Camera-type eye (tissue), 1 donor: ENCODE measurements around the genes USP38, GYPB, MMAA and C4orf51.

- RAMPAGE, long total RNA = no peak
Observed at GRCh38 chr4:141231135-141231755, 10.6 kb downstream of the ZNF330 start.

- RAMPAGE, long total RNA = no peak
Observed at GRCh38 chr4:141349954-141350752, 129.5 kb downstream of the ZNF330 start.

- RAMPAGE, long total RNA = no peak
Observed at GRCh38 chr4:141643329-141644014, 7.1 kb downstream of the IL15 start.

DNA sequence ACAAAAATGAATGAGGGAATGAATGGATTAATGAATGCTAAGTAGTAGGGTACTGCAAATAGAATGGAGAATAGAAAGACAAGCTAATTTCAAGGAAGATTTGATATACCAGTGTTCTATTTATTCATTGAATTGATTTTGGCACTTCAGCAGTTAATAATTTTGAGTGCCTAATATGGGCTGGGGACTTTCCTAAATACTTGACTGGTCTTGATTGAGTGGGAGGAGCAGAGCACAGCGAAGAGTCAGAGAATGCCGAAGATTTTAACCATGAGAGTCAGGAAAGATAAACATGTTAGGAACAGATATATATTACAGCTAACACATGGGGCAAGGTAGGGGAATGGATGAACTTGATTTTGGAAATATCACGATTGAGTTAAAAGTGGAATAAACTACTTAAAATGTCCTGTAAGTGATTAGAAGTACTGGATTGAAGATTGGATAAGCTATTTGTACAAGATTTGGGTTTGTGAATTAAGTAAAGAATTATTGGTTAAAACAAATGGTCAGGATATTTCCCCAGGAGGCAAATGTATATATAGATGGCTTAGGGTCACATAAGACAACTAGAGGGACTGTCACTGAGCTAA, 10.7 kb downstream of the IL15 start:
- RAMPAGE, long total RNA = no peak

DNA sequence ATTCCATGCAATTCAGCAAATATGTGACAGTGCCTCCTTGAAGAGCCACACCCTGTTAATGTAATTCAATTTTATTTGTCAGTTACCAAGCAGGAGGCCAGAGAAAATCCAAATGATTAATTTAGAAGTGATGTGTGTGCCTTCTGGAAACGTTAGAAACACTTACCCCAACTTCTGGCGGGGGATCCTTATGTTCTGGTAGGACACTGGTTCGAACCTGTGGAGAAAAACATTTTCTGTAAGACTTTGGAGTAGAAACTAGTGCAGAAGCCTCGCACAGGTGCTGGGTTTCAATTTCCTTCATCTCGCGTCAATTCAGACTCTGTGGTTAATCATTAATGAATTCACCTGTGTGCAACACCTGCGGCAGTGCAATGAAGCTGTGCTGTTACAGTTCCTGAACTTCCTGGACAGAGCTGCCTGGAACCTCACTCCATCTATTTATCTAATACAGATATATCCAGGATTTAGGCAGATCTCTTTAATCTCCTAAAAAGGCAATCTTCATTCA, 531.5 kb downstream of the INPP4B start:
- RAMPAGE, long total RNA = no peak

DNA sequence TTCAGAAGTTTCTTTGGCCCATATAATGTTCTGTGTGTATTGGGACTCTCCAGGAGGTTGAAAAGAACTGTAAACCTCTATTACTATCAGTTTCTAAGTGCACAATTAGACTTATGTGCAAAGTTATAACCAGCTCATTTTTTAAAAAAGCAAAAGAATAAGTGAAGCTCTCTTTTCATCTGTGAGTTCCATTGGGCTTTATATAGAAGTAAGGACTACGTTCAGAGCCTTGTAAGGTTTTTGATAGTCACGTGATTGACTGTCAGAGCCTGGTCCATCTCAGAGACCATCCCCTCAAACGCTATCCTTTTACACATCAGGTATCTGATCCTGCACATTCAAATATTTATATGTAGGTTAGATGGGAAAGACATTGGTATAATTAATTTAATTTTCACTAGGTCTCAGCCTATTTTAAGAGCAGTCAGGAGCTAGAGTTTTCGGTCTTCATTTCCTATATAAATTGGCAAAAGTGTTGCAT, 279.3 kb downstream of the INPP4B start:
- RAMPAGE, long total RNA = no peak

DNA sequence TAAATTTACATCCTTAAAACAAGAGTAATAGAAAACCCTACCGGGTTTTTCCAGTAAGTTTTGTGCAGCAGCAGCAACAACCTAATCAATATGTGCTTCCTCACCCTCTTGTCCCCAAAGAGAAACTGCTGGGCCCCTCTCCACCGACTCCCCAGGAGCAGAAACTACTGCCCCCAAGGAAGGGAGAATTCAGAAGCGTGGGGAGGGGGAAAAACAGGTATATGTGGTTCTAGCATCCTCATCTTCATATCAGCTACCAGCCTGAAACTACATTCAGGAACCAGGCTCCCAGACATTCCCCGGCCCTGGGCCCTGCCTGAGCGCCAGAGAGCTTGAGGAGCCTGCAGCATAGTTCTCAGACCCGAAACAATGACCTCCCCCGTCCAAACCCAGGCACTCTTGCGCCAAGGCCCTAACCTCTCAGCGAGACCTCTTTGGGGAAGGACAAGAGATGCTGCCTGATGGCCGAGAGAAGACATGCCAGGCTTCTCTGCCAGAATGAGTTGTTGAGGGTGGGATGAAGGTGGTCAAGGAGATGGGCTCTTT, 941 bp downstream of the INPP4B start:
- RAMPAGE, long total RNA = no peak

DNA sequence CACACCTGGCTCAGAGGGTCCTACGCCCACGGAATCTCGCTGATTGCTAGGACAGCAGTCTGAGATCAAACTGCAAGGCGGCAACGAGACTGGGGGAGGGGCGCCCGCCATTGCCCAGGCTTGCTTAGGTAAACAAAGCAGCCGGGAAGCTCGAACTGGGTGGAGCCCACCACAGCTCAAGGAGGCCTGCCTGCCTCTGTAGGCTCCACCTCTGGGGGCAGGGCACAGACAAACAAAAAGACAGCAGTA, 84.2 kb upstream of the USP38 start:
- RAMPAGE, long total RNA = no peak

DNA sequence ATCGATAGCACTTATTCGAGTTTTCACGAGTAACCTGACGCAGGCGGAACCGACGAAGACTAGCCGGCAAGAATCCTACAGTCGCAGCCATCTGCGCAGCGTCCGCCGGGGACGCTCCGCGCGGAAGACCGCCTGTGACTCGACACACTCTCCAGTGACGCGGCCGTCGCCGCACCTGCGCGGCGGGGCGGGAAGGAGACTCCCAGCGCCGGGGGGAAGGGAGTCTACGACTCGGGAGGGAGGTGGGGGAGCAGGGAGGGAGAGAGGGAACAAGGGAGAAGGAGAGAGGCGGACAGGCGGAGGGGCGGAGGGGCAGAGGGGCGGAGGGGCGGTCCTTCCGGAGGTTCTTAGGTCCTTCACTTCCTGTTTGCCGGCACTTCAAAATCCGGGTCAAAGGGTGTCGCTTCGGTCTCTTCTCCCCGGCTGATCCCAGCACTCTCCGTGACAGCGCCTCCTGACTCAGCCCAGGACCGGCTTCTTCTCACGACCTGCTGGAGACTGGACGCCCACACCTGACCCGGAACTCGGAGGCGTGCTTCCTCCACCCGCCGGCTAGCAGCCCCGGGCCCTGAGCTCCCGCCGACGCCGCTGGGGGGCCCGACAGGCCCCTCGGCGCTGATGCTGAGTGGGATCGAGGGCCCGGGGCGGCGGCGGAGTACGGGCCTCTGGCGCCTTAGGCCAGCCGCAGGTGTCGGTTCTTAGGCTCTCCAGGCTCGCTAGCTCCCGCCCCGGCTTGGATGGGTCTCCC, at the start of gene USP38:
TSS of gene USP38 (plus strand) at position 376 of the 748 bp plus-strand sequence.
- RAMPAGE, long total RNA = no peak

DNA sequence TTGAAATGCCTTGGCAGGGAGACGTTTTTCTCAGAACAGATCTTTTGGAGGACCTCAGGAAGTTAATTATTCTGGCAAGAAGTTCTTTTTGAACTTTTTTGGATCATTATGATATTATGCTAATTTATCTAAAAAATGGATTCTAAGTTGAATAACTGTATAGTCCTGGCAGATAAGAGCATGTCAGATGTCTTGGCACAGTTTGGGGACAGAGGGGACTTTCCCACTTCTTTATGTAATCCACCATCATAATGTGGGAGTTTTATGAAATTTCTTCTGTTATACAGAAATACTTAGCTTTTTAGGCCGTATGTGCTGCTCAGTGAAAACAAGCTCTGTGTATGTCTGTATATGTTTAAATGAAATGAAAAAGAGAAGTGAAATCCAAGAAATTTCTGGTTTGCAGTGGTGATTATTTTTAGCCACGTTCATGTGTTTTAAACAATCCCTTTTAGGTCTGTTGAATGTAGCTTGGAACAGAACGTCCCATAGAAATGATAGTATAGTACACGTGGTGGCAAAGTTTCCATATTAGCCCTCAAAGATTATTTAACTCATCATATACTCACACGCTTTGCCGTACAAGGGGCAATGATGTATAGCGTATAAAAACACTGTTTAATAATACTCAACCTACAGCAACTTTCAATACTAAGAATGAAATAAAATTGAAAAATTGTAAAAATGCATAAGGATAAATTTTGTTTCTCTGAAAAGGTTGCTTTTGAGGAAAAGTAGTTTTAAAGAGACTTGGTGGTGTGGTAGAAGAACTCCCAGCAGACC, 41.0 kb downstream of the GAB1 start:
- RAMPAGE, long total RNA = no peak

DNA sequence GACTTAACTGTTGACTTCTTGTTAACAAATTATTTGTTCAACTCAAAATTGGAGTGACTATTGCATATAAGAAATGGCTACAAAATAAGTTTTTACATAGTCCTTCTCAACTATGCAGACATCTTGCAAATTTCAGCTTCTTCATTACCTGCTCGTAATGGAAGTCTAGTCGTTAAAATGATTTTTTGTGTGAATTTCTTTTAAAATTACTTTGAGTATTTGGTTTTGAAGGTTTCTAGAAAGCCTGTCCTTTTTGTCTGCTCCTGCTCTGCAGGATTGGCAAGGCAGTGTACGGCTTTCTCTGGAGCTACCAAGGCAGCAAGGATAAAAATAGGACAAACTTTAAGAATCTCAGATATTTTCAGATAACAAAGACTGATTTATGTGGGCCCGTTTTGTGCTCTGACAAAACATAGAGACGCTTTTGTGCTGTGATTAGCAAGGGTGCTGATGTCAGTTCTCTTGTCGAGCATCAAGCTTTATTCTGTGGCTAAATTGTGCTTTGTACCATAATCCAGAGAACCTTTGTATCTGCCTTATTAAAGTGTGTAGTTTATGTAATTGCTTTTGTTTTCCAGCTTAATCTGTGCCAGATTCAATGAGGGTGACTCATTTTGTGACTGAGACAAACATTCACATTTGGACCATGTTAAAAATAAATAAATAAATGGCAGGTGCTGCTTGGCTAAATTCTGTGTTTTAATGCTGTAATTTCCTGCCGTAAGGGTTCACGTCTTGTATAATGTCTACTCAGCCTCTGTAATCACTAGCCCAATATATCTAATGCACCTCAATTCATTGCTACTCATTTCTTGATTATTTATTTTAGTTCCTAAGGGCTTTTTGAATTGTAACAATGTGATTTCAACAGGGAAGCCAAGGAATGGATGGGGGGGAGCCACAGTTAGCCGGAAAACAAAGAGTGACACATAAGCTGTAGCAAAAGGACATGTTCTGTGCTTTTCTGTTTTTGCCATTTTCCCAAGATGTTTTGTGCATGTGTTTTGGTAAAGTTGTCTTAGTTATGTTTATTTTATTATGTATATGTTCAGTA, 74.9 kb downstream of the GAB1 start:
- RAMPAGE, long total RNA = no peak

DNA sequence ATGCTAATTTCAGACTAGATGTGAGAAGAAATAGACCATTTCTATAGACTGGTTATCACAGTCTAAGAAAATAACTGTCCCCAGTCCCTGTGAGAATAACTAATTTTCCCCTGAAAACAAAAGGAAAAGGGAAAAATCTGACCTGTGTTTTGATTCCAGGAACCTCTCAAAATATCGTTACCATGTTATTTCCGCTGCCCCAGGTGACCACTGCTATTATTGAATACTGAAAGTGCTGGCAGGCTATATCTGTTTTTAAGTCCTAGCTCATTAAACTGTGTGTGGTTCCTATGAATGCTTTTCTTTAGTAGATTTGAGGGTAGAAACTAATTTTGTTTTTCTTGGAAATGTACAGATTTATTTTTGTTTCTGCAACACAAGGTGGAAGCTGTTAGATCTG, 83.6 kb downstream of the GAB1 start:
- RAMPAGE, long total RNA = no peak

DNA sequence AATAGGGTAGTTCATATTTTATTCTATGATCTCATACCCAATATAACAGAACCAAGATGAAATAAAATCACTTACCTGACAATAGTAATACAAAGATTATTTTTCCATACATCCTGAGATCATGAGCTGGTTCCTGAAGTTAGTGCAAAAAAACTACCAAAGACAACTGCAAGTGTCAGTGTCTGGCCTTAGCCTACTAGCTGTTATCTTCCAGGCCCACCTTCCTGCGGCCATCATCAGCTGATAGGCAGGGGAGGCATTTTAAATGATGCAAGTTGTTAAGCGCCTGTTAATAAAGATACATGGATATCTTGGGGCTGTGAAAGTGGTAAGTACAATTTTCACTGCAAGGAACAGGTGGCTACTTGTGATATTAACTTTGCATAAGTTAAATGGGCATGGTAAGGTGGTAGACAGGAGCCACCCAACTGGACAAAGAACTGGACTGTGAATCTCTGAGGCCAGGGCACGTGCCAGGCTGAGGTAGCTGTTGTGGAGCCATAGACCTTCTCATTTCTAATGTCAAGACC, at the start of gene GYPB:
TSS of gene GYPB (minus strand) at position 205 of the 530 bp plus-strand sequence.
- RAMPAGE, long total RNA = start-site peak on the minus strand centred at position 185 of the sequence, 101 bp wide, 13 reads

DNA sequence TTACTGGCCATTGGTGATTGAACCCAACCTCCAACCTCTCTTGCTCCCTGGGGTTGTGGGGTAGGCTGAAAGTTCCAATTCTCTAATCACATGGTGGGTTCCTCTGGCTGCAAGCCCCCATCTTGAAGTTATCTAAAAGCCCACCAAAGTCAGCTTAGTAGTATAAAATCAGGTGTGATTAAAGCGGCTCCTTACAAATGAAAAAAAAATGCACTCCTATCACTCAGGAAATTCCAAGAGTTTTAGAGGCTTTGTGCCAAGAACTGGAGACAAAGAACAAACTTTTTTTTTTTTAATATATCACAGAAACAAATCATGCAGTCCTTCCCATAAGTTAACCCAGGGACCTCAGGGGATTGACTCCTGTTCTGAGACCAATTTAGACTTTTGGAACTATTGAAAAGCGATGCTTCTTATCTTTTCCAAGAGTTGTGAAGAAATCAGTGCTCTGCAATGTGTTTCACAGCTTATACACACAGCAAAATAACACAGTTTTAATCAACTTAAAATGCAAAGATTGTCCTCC, 53.6 kb downstream of the HHIP start:
- RAMPAGE, long total RNA = no peak

DNA sequence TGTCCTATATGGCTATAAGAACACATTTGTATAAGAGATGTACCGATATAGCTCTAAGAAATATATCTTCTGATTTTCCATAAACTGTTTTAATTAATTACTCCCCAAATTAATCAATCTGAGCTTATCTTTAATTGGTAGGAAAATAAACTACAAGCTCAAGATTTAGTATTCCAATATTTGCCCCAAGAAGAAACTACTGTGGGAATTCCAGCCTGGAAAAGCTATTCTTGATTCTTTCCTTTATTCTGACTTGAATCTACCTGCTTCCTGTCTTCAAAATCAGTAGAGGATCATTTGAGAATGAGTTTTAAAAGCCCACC, 136.9 kb downstream of the HHIP start:
- RAMPAGE, long total RNA = no peak

DNA sequence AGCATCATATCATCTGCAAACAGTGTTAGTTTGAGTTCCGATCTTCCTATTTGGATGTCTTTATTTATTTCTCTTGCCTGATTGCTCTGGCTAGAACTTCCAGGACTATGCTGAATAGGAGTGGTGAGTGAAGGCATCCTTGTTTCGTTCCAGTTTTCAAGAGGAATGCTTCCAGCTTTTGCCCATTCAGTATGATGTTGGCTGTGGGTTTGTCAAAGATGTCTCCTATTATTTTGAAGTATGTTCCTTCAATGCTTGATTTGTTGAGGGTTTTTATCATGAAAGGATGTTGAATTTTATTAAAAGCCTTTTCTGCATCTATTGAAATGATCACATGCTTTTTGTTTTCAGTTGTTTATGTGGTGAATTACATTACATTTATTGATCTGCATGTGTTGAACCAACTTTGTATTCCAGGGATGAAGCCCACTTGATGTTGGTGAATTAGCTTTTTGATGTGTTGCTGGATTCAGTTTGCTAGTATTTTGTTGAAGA, 93.7 kb downstream of the ANAPC10 start:
- RAMPAGE, long total RNA = no peak

GRCh38 chr4:145439314-145439592, 42.4 kb upstream of the SMAD1 start:
- RAMPAGE, long total RNA = no peak

- RAMPAGE, long total RNA = start-site peak on the plus strand at chr4:145619371-145619396, 19 reads
Observed at GRCh38 chr4:145618476-145619536, at the start of gene MMAA. TSS of gene MMAA (plus strand) at chr4:145619385.

DNA sequence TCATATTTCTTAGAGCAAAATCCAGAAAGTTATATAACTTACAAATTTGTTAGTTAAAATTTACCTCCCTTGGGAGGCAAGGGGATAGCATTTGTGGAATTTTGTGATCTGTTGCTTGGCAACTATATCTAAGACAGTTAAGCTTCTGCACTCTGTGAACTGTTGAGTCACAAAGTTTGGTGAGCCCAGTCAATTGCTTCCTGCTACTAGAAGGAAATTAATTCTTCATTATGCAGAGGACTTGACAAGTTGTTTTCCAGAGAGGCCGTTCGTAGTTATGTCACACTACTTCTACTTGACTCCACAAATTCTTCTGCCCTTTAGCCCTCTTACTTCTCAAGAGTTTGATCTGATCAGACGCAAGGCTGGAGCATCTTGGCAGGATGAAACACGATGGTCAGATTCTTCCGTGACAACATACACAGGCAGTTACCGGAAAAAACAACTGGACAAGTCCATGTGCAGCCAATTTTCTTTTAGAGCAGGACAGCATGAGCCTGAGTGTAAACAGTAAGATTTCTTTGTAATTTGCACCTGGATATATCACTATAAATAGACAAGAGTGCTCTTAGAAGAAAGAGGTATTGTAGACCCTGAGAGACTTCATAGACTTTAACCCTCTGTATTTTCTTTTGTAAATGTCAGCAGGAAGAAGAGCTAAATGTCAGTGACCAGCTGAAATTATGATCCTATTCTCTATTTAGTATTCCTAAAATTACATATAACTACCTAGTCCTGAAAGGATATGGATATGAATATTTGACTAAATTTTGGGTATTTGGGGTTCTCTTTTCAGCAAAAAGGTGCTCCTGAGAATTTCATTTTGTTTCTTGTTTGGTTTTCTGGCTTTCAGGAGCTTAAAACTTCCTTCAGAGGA, at the start of gene C4orf51:
TSS of gene C4orf51 (plus strand) at position 220 of the 877 bp plus-strand sequence.
- RAMPAGE, long total RNA = no peak

- RAMPAGE, long total RNA = no peak
Observed at GRCh38 chr4:145709525-145709939, 29.6 kb downstream of the C4orf51 start.